ENCODE results near the gene TMEM254.

DNA sequence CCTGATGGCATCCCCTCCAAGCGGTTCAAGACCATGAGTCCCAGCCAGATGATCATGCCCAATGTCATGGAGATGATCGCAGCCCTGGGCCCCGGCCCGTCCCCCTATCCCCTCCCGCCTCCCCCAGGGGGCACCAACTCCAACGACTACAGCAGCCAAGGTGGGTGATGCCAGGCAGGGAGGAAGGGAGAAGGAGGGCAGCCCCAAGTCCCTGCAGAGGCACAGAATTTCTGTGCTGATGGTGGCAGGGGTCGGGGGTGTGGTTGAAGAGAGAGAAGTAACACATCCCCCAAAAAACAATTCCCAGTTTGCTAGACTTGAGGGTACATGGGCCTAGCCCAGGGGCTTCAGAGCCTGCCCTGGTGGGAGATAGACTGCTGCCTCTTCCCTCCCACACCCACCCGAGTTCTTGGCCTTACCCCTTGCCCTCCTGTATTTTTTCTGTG, 41.1 kb upstream of the PPIF start:
- PRO-cap, 4 experiments = no peak in any of the 4 experiments
- RAMPAGE, long total RNA, 2 experiments = no peak in any of the 2 experiments

- PRO-cap, 4 experiments = no peak in any of the 4 experiments
- RAMPAGE, long total RNA, 2 experiments = no peak in any of the 2 experiments
These were observed 40.0 kb upstream of the PPIF start for GRCh38 chr10:79307086-79307938.

DNA sequence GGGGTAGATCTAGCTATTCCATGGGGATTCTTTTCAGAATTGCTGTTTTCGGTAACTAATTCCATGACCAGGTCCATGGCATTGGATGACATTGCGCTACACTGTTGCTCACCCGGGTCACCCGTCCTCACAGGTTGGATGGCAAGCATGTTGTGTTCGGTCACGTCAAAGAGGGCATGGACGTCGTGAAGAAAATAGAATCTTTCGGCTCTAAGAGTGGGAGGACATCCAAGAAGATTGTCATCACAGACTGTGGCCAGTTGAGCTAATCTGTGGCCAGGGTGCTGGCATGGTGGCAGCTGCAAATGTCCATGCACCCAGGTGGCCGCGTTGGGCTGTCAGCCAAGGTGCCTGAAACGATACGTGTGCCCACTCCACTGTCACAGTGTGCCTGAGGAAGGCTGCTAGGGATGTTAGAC, 6.3 kb downstream of the PPIF start:
- PRO-cap, 4 experiments = no peak in any of the 4 experiments
- RAMPAGE, long total RNA, 2 experiments = no peak in any of the 2 experiments

- PRO-cap, 4 experiments = no peak in any of the 4 experiments
- RAMPAGE, long total RNA, 2 experiments = no peak in any of the 2 experiments
These were observed 47.2 kb downstream of the PPIF start for GRCh38 chr10:79394215-79395116.

DNA sequence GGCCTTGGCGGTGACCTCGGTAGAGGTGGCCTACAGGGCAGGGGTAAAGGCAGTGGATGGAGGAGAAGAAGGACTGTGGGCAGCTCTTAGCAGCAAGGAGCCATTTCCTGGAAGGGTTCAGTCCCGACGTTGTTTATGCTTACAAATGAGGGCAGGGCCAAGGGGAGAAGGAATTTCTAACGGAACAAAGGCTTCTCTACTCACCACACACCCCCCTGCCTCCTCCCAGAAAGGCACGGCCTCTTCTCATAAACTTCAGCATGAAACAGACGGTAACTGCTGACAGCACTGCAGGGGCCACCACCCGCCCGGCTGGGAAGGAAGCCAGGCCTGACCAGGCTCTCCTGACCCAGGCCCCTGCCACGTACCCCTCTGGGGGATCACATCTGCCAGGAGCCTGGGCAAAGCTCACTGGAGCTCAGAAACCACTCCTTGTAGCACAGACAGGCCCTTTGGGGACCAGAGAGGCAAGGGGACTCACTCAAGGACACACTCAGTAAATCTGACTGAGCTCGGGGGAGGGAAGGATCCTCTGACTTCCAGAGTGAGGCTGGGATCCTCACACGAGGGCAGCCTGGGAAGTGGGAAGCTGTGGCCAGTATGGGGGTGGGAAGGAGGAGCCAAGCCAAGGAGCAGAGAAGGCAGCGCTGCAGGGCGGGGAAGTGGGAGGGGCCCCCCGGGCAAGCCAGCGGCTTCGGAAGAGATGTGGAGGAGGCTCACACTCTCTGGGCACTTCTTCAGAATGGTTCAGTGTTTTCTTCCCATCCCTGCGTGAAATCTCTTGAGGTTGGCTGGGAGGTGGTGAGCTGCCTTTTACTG, 46.1 kb downstream of the ZCCHC24 start:
- PRO-cap, 4 experiments = peak in 3 of 4 experiments; most common plus-strand start position 696 of the sequence (in 2); most common minus-strand start position 498 of the sequence (in 1)
- RAMPAGE, long total RNA, 2 experiments = no peak in any of the 2 experiments

DNA sequence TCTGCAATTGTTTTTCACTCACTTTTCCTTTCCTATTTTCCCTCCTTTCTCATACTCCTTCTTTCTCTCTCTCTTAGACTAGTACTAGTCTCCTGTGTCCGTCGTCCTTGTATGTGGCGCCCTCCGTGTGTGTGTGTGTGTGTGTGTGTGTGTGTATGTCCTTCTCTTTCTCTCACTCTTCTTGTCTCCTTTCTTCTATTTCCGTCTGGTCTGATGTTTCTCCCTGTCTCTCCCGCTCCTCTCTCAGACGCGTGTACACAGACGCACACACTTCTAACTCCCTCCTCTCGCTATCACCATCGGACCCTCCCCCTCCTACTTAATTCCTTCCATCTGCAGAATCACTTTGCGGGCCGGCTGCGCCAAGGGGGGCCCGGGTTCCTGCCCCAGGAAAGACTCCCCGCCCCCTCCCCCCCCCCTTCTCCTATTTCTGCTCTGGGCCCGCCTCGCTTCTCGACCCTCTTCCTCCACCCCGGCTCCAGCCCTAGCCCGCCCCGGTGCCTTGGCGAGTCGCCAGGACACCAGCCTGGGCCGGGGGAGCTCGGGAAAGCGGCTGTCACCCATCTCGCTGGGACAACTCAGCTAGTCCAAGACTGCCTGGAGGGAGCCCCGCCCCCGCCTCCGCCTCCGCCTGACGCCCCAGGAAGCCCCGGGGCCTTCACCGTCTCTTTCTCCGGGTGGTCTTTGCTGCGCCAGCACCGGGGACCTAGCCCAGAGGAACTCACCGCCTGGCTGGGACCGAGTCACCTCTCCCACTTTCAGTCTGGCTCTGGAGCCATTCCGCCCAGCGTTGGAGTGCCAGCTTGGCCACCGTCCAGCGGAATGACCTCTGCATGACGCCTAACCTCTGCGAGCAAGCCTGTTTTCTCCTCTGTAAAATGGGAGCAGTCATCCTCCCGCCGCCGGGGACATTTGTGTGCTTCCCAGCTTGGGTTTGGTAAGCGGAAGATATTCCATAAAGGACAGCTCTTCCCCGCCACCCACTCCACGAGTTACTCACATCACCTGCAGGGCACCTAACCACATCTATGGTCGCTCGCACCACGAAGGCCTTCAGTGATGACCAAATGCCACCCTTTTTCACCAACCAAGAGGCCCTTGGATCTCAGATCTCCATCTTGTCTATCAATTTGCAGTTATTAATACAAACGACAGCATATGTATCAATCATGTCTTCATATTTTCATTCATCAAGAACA, 1.0 kb upstream of the ZCCHC24 start:
- PRO-cap, 4 experiments = peak in 4 of 4 experiments; most common plus-strand start position 184 of the sequence (in 1); most common minus-strand start position 575 of the sequence (in 3)
- RAMPAGE, long total RNA, 2 experiments = no peak in any of the 2 experiments

DNA sequence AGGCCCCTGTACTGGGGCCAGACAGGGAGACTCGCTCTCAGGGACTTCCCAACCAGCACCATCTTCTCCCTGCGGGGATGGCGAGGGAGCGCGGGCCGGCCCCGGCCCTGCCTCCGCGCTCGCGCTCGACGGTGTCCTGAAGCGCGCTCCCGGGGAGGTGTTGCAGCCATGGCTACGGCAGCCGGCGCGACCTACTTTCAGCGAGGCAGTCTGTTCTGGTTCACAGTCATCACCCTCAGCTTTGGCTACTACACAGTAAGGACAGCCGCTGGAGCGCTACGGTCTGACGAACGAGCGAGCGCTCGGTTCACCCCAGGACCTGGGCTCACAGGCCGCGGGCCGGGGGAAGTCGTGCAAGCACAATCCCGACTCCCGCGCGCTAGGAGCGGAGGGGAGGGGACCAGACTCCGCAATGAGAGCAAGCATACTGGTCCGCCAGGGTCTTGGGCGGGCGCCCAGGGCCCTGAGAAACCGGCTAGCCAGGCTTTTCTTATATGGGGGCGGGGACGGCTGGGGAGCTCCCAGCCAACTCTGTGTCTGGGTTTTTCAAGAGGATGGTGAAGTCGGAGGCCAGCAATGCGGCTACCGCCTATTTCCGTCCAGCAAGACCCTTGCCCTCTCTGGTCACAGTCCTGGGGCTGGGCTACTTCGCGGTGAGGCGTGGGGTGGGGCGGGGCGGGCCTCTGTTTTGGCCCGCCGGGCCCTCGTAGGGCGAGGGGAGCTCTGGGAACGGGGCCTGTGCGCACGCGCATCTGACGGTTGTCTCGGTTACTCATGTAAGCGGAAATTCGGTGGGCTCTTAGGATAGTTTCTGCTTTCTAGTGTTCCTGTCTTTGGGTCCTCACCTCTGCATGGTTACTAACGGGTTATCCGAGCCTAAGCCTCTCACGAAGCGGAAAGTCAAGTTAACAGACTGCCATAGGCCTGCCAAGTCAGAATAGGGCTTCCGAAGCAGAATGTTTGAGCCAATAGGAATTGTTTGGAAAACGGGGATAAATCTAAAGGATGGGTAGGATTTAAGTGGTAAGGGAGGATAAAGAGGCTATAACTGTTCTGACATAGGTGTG, at the start of gene TMEM254:
TSS of gene TMEM254 (plus strand) at position 134 of the 1,067 bp plus-strand sequence.
- PRO-cap, 4 experiments = peak in 4 of 4 experiments; most common plus-strand start position 160 of the sequence (in 2); most common minus-strand start position 613 of the sequence (in 4)
- RAMPAGE, long total RNA, 2 experiments = start-site peak on the plus strand in 2 of 2 experiments, centred at positions 157 to 747 of the sequence, 58 to 175 reads per replicate; start-site peak on the minus strand in 2 of 2 experiments, centred at positions 354 to 359 of the sequence, 9 to 12 reads per replicate

GRCh38 chr10:80144002-80144305, 11.4 kb downstream of the PLAC9 start:
- PRO-cap, 4 experiments = peak in 2 of 4 experiments; most common minus-strand start chr10:80144149 (in 1)
- RAMPAGE, long total RNA, 2 experiments = no peak in any of the 2 experiments

DNA sequence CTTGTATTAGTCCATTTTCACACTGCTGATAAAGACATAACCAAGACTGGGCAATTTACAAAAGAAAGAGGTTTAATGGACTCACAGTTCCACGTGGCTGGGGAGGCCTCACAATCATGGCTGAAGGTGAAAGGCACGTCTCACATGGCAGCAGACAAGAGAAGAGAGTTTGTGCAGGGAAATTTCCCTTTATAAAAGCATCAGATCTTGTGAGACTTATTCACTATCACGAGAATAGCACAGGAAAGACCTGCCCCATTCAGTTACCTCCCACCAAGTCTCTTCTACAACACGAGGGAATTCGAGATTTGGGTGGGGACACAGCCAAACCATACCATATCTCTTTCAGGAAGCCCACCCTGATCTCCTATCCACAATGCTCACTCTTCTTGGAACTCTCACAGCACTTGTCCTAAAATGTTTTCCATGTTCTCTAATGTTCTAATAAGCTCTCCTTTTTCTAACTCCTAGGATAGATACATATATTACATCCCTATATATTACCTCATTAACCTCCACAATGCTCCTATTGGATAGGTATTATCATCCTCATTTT, 9.6 kb downstream of the ANXA11 start:
- PRO-cap, 4 experiments = no peak in any of the 4 experiments
- RAMPAGE, long total RNA, 2 experiments = no peak in any of the 2 experiments

- PRO-cap, 4 experiments = peak in 4 of 4 experiments; most common plus-strand start chr10:80204481 (in 4); most common minus-strand start chr10:80204330 (in 2)
- RAMPAGE, long total RNA, 2 experiments = no peak in any of the 2 experiments
These were observed 1.1 kb downstream of the ANXA11 start for GRCh38 chr10:80204115-80204686.

- PRO-cap, 4 experiments = peak in 3 of 4 experiments; most common plus-strand start chr10:80319147 (in 3); most common minus-strand start chr10:80318861 (in 1)
- RAMPAGE, long total RNA, 2 experiments = no peak in any of the 2 experiments
These were observed 29.4 kb upstream of the MAT1A start for GRCh38 chr10:80318716-80319369.

GRCh38 chr10:80426621-80426983, 18.3 kb downstream of the PRXL2A start:
- PRO-cap, 4 experiments = peak in 1 of 4 experiments; most common plus-strand start chr10:80426838 (in 1)
- RAMPAGE, long total RNA, 2 experiments = no peak in any of the 2 experiments

DNA sequence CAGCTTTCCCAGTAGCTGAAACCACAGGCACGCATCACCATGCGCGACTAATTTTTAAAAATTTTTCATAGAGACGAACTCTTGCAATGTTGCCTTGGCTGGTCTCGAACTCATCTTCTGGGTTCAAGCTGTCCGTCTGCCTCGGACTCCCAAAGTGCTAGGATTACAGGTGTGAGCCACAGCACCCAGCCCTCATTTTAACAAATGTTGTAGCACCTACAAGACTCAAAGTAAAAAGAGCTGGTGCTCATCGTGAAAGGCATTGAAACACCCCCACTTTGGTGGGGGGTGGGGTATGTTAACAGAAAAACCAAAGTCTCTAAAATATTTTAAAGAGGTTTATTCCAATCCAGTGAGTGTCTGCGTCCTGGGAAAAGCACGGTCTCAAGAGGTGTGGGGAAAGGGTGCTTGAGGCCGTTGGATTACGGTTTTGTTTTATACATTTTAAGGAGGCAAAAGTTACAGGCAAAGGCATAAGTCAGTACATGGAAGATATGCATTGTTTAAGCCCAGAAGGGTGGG, 12.3 kb downstream of the TSPAN14 start:
- PRO-cap, 4 experiments = no peak in any of the 4 experiments
- RAMPAGE, long total RNA, 2 experiments = no peak in any of the 2 experiments

DNA sequence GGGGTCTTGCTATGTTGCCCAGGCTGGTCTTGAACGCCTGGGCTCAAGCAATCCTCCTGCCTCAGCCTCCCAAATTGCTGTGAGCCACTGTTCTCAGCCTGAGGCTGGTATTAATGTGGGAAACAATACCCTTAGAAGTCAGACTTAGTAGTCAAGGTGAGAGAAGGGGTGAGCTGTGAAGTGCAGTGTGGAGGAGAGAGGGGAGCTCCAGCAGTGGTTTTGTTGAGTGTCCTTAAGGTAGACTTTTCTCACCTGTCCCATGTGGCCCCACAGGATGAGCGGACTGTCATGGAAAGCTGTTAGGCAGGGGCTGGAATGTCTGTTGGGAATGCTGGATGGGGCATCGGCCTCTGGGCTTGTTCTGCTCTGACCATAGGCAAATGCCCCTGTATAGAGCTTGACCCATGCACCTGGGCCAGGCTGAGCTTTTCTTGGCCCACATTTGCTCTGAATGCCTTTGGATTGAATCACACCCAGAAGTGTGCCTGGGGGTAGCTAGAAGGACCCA, 36.3 kb upstream of the SH2D4B start:
- PRO-cap, 4 experiments = no peak in any of the 4 experiments
- RAMPAGE, long total RNA, 2 experiments = no peak in any of the 2 experiments

GRCh38 chr10:80504914-80505744, 32.6 kb upstream of the SH2D4B start:
- PRO-cap, 4 experiments = no peak in any of the 4 experiments
- RAMPAGE, long total RNA, 2 experiments = no peak in any of the 2 experiments

- PRO-cap, 4 experiments = no peak in any of the 4 experiments
- RAMPAGE, long total RNA, 2 experiments = no peak in any of the 2 experiments
These were observed 11.5 kb upstream of the SH2D4B start for GRCh38 chr10:80526078-80526651.

DNA sequence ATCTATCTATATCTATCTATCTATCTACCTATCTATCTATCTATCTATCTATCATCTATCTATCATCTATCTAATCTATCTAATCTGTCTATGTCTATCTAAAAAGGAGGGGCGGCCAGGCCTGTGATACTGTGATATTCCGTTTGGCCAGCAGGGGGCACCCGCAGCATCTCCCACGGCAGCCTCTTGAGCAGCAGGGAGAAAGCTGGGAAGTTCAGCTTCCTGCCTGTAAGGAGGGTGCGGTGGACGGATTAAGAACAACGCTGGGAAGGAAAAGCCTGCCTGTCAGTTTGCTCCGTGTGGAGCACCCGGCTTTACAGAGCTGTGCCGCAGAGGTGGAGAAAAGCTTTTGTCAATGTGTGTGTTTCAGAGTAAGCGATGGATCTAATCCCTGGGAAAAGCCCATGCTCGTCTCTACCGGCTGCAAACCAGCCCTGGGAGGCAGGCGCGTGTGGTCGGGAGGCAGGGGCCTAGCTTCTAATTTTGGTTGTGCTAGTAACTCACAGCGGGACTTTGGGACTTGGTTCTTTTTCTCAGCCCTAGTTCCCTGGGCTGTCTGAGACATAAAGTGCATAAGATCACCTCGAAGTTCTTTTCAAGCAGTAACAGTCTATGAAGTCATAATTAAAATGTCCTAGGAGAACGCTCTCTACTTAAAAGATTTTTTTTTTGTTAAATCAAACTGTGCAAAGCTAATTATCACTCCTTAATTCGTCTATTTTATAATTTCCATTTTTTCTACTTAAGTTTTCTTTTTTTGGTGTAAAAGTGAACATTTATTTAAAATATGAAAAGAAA, 125.2 kb downstream of the SH2D4B start:
- PRO-cap, 4 experiments = no peak in any of the 4 experiments
- RAMPAGE, long total RNA, 2 experiments = no peak in any of the 2 experiments

GRCh38 chr10:84138595-84139168, 627 bp upstream of the GHITM start:
- PRO-cap, 4 experiments = peak in 1 of 4 experiments; most common plus-strand start chr10:84138917 (in 1)
- RAMPAGE, long total RNA, 2 experiments = no peak in any of the 2 experiments

- PRO-cap, 4 experiments = peak in 1 of 4 experiments; most common plus-strand start chr10:84329516 (in 1); most common minus-strand start chr10:84329449 (in 1)
- RAMPAGE, long total RNA, 2 experiments = no peak in any of the 2 experiments
These were observed 873 bp downstream of the CCSER2 start for GRCh38 chr10:84329345-84329578.

DNA sequence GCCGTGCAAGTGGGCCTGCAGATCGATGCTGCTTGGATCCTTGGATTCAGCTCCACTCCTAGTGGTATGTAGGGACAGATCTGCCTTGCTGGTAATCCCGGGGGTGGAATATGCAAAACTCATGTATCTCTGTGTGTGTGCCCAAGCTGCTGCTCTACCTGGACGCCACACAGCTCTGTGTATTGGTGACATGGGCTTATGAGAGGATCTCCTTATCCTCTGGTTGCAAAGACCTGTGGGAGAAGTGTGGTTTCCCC, 87.4 kb downstream of the CCSER2 start:
- PRO-cap, 4 experiments = no peak in any of the 4 experiments
- RAMPAGE, long total RNA, 2 experiments = no peak in any of the 2 experiments

All from right lobe of liver (tissue), 4 donors.